Measurements from ENCODE around the genes STT3B, SUSD5 and PDCD6IP.

GRCh38 chr3:31532493-31533502 is at the start of gene STT3B:
Gene STT3B (plus strand): TSS chr3:31532925.
- PRO-cap, result bidirectional peak, plus-strand start at chr3:31532638, minus-strand start at chr3:31532333
- RRBS, 2 experiments, result under 1 to 2% methylated on average over 58 to 73 of the region's 119 CpGs

- PRO-cap, result no peak
- RRBS, 2 experiments, result no CpG with 5 or more reads among the region's 2 CpGs
Observed at GRCh38 chr3:31624721-31625197, 92.0 kb downstream of the STT3B start.

DNA sequence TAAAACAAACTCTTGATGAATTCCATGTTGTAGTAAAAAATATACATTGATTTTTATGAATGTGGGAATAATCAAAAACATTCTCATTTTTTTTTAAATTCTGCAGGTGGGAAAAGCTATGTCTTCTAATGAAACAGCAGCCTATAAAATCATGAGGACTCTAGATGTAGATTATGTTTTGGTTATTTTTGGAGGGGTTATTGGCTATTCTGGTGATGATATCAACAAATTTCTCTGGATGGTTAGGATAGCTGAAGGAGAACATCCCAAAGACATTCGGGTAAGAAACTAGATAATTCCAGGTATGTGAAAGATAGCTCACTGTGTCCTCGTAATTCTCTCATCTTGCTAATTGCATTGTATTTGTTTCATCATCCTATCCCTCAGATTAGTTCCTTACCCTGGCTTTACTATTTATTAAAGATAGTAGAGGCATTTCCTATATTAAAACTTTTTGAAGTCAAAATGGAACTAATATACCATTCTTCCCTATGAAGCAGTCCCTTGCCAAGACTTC is 93.2 kb downstream of the STT3B start:
- PRO-cap, result no peak
- RRBS, 2 experiments, result no CpG with 5 or more reads among the region's 2 CpGs

DNA sequence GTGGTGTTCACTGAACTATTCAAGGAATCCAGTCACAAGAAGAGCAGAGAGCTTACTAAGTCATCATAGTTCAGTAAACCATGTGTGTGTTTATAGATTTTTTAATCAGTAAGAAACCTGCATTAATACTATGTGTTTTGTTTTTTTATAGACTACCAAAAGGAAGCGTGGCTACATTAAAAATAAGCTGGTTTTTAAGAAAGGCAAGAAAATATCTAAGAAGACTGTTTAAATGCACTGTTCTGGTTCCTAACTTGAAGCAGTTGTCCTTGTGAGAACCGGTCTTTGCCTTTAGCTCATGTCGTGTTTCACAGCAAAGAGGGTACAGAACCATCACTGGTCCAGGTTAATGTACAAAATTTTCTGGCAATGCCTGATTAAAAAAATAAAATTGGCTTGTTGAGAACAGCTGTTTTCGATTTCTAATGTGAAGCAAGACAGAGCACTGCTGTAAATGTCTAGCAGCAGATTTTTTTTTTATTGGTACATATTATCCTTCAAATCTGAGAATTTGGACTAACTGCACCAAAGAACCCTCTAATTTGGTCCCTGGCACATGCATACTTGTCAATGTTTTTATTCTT is 103.2 kb downstream of the STT3B start:
- PRO-cap, result no peak
- RRBS, 2 experiments, result no CpG with 5 or more reads among the region's 4 CpGs

GRCh38 chr3:31696393-31697230 is 163.9 kb downstream of the STT3B start:
- PRO-cap, result unidirectional peak, minus-strand start at chr3:31696772
- RRBS, 2 experiments, result no CpG with 5 or more reads among the region's 7 CpGs

DNA sequence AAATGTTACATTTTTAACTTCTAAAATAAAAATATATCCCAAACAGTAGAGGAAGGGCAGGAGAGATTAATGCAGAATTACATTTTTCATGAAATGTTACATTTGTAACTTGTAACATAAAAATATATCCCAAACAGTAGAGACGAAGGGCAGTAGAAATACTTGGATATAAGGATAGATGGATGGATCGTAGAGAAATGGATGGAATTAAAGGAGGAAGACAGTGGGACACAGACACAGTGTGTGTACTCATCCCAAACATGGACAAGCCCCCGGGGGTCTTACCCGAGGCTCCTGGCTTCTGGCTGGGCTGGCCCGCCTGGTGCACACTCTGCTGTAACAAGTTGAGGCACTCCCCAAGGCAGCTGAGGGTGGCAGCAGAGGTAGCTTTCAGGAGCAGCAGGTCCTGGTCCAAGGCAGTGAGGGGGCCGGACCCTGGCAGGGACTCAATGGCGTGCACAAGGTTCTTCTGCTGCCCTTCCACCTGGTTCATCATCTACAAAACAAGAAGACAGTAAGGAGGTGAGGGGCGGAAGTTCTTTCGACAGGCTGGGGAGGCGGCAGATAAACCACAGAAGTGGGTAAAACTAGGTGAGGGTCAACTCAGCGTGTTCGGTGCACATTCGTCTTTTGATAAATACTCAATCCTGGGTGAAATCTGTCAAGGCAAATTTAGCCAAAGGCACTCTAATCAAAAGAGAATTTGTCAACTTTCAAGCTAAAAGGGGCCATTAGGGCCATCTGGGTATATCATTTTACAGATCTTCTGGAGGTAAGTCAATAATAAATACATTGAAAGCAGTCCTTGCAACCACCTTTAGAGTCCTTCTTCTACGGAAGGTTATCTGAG is 215.1 kb downstream of the STT3B start:
- PRO-cap, result no peak
- RRBS, 2 experiments, result no CpG with 5 or more reads among the region's 14 CpGs

- PRO-cap, result no peak
- RRBS, 2 experiments, result no CpG with 5 or more reads among the region's 11 CpGs
Observed at GRCh38 chr3:31937839-31938916, 42.9 kb downstream of the OSBPL10 start.

DNA sequence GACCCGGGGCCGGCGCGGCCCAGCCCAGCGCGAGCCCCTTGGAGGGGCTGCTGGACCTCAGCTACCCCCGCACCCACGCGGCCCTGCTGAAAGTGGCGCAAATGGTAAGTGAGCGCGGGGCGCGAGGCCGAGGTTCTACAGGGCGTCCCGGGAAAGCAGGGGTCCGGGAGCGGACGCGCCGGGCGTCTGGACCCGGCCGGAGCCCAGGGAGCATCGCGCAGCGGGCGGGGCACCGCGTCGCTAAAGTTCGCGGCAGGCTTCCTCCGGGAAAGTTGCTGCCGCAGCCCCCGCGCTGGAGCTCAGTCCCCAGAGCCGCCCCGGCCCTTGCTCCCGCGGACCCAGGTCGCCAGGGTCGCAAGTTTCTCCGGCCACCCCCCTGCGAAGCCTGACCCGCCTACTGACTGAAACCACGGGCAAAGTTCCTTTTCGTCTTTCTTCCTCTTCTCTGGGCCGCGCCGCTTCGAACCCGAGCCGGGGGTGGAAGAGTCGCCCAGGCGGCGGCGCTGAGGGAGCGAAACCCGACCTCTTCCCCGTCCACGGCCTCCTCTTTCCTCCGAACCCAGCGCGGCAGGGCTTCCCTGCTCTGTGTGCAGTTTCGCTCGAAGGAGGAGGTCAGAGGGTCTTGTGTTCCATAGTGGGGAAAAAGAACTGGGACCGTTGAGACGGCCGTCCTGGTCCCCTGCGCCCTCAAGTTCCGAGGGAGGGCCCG is 463 bp downstream of the CMTM7 start:
- PRO-cap, result no peak
- RRBS, 2 experiments, result 1 to 3% methylated on average over 22 to 30 of the region's 74 CpGs

GRCh38 chr3:32821531-32822181 is 3.9 kb downstream of the TRIM71 start:
- PRO-cap, result no peak
- RRBS, 2 experiments, result 4 to 11% methylated on average over 26 of the region's 45 CpGs

GRCh38 chr3:32918024-32918469 is 33.4 kb upstream of the CCR4 start:
- PRO-cap, result unidirectional peak, minus-strand start at chr3:32918244
- RRBS, 2 experiments, result no CpG with 5 or more reads among the region's 2 CpGs

DNA sequence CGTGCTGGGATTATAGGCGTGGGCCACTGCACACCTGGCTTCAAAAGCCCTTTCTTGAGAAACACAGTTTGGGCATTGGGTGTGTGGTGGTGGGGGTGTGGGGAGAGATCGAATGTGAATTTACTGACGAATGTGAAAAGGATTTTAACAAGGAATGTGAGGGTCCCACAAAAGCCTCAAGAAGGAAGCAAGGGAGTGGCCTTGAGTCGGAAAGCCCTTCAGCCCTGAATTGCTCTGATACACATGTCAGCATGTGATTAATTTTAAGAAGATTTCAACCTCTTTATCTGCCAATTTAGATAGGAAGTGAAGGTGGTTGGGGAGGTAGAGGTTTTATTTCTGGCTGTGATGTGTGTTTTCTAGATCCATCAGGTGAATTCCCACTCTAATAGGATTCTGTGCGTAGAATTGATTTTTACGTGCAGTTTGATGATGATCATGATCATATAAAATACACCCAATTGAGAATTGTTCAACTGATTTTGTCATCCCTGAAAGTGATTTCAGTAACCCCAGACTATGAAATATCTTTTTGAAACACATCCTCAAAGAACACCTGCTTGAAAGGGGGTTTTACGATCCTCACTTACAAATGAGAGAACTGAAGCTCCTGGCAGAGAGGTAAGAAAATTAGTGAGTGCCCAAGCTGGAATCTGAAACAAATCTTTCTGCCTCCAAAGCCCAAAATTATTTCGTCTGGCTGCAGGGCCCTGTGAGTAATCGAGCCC is 1.2 kb downstream of the CCR4 start:
- PRO-cap, result no peak
- RRBS, 2 experiments, result no CpG with 5 or more reads among the region's 10 CpGs

- PRO-cap, result no peak
- RRBS, 2 experiments, result 2% methylated on average over 13 to 30 of the region's 105 CpGs
Observed at GRCh38 chr3:33218390-33219382, at the start of gene SUSD5. Gene SUSD5 (minus strand): TSS chr3:33218810.

- PRO-cap, result bidirectional peak, plus-strand start at chr3:33798634, minus-strand start at chr3:33798273
- RRBS, 2 experiments, result no CpG with 5 or more reads among the region's 39 CpGs
Observed at GRCh38 chr3:33797848-33798719, at the start of gene PDCD6IP. Gene PDCD6IP (plus strand): TSS chr3:33798630.

GRCh38 chr3:33878300-33878808 is 79.9 kb downstream of the PDCD6IP start:
- PRO-cap, result no peak
- RRBS, 2 experiments, result no CpG with 5 or more reads among the region's 6 CpGs

GRCh38 chr3:33925461-33925819 is 127.0 kb downstream of the PDCD6IP start:
- PRO-cap, result unidirectional peak, minus-strand start at chr3:33925743
- RRBS, 2 experiments, result no CpG with 5 or more reads among the region's 2 CpGs

DNA sequence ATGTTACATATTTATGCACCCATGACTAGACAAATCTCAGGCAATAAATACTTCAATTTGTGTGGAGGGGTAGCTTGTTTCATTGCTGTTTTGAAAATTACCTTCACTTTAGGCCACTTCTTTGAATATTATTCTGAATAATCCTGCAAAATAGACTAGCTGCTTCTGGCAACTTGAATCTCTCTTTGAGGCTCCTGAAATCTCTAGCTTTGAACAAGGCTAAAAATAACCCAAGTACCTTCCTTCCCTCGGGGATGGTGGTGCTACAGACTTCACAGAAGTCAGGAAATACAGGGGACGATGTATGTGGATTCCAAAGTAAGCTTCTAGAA is 783.3 kb upstream of the ARPP21 start:
- PRO-cap, result no peak
- RRBS, 2 experiments, result no CpG with 5 or more reads among the region's 2 CpGs

DNA sequence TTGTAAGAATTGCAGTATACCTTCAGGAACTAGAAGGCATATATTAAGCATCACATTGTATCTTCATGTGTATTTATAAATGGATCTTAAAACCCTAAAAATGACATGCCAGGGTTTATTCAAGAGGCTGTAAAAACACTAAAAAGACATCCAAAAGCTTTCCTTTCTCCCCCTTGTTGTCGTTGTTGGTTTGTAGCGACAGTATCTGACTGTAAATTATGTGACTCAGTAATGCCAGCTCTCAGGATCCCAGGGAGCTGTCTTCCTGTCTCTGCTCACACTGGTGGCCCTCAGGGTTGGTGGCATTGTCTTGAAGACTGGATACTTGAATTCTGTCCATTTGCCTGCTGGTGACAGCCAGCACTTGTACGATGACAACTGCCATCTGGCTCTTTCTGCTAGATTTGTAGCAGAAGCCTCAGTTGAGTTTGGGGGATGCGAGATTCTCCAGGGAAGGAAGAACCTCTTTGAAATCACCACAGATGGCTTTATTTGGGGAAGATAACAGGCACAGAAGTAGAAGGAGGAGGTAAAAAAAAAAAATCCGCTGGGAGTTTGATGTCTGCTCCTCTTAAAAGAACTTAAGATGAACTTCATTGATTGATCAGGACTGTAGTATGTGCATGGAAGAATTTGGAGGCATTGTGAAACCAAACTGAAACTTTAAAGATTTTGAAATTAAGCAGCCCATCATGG is 120.8 kb downstream of the ARPP21 start:
- PRO-cap, result no peak
- RRBS, 2 experiments, result no CpG with 5 or more reads among the region's 5 CpGs

GRCh38 chr3:36381269-36381923 is 1.1 kb downstream of the STAC start:
- PRO-cap, result no peak
- RRBS, 2 experiments, result no CpG with 5 or more reads among the region's 7 CpGs

DNA sequence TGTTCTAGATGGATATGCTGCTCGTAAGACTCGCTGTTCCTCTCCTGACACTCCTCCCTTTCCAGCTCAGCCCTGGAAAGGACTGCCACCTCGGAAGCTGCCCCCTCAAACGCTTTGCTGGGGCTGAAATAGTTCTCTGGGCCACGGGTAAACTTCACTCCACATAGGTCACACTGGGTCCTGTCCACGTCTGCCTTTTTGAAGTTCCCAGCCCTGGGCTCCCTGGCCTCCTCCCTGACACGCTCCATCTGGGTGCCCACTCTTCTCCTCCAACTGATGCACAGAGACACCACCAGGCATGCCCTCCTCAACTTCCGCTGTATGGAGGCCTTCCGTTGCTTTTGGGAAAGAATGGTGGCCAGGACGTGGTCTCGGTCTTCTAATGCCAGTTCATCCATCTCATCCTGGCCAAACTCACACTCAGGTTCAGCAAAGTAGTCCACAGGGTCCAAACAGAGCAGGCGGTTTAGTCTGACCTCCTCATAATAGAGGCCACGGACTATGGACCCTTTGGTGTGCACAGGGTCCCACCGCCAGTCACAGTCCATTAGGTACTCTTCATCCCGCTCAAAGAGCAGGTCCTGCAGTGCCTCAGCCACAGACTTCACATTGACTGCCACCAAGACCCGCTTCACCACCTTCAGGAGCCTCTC is 66.9 kb upstream of the DCLK3 start:
- PRO-cap, result no peak
- RRBS, 2 experiments, result no CpG with 5 or more reads among the region's 16 CpGs

DNA sequence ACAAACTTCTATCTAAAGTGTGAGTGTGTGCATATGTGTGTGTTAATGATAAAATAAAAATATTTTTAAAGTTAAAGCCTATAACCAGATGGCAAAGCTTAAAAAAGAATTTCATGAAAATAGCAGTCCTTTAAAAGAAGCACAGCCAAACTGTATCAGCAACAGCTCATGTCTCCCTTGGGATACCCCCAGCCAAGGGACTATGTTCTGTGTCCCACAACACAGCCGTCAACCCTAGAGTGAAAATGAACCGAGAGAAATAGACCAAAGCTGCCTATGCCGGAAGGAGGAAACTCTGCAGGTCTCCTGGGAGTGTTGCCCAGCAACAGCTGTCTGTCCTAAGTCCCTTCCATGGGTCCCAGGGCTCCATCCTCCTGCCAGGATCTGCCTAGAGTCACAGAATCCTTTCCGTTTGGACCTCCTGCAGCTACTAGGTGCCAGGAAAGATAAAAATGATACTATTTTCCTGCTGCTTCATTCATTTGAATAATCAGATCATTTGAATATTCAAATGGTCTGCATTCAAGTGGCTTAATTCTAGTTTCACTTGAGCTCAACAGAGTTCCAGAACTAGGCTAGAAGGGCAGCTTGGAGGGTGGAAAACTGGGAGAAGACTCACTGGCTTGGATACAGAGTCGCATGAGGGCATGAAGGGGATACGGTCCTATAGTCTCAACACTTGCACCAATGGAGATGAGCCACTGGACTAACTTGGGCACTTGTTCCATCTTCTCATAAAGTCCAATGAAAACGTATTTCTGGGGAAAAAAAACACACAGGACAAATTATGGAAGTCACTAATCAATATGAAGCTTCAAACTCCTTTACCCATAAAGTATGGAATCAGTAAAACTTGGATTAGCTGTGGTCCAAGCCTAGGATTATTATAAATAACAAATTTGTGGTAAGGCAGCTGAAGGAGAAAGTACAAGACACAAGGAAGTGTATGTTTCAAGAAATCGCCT is 53.0 kb downstream of the TRANK1 start:
- PRO-cap, result no peak
- RRBS, 2 experiments, result no CpG with 5 or more reads among the region's 8 CpGs